ENCODE measurements around a stretch of chr2.

GRCh38 chr2:119700792-119701455 lies 21.9 kb downstream of the TMEM177 start:
- PRO-cap = no peak

GRCh38 chr2:119901906-119902578 lies 110.8 kb upstream of the EPB41L5 start:
- PRO-cap = no peak

- PRO-cap = no peak
Measured at GRCh38 chr2:120067222-120067720, 54.4 kb downstream of the EPB41L5 start.

GRCh38 chr2:120228354-120228615 lies 5.1 kb upstream of the TMEM185B start:
- PRO-cap = no peak

DNA sequence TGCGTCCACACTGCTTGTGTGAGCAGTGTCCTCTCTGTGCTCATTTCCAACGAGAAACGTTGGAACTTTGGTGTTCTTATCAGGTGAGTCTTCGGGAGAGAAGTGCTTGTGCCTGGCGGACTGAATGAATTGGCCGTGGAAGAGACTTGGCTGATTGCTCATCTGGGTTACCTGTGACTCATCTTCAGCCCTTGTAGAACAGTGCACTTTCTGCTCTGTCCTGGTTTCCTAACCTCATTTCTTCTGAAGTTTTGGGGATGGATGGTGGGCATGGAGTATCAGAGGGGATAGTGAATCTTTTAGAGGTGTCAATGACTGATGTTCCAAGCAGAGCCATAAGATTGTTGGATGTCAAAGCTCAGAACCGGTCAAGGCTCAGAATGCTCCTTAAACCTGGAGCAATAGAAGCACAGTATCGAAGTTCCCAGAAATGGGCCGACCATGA lies 1.0 kb downstream of the RALB start:
- PRO-cap = unidirectional peak, minus-strand start at position 104 of the sequence

GRCh38 chr2:120344133-120344759 lies 1.7 kb upstream of the INHBB start:
- PRO-cap = unidirectional peak, plus-strand start at chr2:120344216; unidirectional peak, plus-strand start at chr2:120344352; bidirectional peak, plus-strand start at chr2:120344592, minus-strand start at chr2:120344452

- PRO-cap = no peak
Measured at GRCh38 chr2:120346730-120347863, 1.2 kb downstream of the INHBB start.

- PRO-cap = no peak
Measured at GRCh38 chr2:120499951-120500626, 154.2 kb downstream of the INHBB start.

GRCh38 chr2:120586725-120588074 lies 148.5 kb upstream of the GLI2 start:
- PRO-cap = no peak

DNA sequence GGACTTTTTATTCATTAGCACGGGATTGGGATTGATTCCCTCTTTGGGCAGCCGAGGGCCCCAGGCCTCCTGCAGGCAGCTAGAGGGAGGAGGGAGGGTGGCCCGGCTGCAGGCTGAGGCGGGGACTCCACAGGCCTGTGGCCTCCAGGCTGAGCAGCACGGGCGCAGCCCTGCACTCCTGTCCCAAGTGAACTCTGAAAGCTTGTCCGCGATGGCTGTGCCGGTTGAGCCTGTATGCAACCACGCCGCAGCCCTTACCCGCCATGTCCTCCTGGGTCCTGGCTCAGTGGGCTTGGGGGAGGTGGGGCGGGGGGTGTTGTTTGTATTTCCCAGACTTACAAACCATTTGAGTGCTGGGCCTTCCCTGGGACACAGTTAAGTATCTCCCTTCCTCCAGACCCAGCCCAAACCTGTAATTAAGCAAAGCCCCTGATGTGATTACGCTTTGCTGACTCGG lies 5.1 kb downstream of the GLI2 start:
- PRO-cap = no peak

GRCh38 chr2:120914561-120915559 lies 179.2 kb downstream of the GLI2 start:
- PRO-cap = no peak

DNA sequence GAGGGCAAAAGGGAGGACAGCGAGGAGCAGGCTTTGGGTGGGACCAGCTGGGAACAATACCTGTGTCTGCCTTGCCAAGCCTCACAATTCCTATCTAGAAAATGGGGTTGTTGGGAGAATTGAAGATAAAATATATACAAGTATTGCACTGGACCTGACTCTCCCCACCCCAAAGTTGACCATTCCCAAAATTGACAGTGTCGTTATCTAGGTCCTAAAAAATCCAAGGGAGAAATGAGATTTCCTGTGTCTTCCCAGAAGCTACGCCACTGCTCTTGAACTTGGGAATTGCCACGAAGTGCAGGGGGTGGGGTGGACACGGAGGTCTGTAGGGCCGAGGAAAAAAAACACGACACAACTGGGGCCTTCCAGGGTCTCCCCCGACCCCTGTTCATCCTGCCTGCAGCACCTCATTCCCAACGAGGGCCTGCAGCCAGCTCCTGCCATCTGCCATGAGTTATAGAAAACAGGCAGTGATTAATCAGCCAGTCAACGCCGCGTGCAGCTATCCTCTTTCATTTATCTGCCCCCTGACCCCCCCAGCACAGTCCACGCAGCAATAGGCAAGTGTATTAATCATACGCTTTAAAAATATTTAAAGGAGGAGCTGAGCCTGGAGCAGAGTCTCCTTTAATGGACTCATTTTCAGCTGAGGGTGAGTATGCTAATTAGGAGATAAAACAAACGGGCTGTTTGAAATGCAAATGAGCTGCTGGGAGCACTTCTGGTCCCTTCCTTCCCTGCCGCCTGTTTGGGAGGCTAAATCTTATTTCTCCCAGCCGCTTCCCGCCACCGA lies 210.0 kb downstream of the TFCP2L1 start:
- PRO-cap = no peak

DNA sequence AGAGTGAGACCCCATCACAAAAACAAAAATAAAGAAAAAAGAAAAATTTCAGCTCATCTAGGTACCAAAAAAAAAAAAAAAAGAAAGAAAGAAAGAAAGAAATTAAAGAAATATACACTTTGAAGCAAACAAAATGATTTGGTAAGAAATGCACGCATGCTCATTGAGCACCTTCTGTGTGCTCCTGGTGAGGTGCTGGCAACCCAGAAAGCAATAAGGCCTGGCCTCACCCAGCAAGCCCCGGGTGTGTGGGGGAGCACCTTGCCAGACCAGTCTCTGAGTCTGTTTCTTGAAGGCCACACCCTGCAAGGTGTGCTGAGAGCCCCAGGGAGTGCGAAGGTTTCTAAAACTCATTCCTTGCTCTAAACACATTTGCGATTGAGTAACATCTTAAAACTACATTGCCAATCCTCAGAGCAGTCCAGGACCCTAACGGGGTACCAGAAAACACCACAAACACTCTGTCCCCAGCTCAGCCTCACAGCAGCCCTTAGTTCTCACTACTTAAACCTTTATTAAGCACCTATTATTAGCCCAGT lies 133.3 kb downstream of the TFCP2L1 start:
- PRO-cap = no peak

- PRO-cap = no peak
Measured at GRCh38 chr2:121256711-121257460, 28.1 kb downstream of the TFCP2L1 start.

DNA sequence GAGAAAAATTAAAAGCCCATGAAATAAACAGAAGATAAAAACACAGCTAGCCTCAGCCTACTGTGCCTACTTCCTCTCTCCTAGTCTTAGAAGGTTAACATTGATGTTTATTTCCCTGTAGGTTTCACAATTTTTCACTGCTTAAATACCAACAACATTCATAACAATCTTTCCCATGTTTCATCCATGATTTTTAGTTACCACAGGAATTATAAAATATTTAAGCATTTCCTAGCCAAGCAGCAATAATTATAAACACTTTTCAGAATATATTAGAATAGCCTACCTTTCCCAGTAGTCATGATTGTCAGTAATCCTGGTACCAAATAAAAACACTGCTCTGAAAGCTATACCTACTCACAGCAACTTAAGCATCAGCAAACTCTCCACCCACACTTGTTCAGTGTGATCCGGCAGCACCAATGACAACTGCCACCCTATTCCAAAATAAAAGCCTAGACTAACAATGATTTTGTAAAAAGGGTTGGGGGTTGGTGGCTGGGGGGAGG lies 159.2 kb downstream of the CLASP1 start:
- PRO-cap = no peak

DNA sequence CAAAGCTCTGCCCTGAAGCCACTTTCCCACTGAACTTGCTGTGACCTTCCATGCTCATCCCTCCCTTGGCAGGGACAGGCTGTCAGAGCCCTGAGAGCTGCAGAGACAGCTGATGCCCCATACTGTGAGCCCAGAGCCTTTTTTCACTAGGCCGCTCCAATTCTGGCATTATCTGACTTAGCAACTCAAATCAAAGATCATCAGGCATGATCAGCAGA lies 83.8 kb downstream of the CLASP1 start:
- PRO-cap = no peak

DNA sequence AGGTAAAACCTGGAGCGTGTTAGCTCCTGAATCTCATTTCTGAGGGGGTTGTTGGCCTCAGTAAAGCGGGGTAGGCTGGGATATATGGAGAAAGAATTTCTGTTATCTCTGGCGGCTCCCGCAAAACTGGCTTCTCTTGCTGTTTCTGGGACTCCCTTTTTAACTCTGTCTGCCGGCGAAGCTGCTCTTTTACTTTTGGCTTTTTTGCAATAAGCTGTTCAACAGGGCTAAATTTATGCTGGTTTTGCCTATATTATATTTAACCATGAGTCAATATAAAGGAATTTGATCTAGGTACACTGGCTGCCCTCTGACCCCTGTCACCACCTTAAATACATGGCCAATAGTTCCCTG lies 36.1 kb upstream of the CLASP1 start:
- PRO-cap = no peak

GRCh38 chr2:121903005-121903546 lies 147.6 kb downstream of the TSN start:
- PRO-cap = no peak

DNA sequence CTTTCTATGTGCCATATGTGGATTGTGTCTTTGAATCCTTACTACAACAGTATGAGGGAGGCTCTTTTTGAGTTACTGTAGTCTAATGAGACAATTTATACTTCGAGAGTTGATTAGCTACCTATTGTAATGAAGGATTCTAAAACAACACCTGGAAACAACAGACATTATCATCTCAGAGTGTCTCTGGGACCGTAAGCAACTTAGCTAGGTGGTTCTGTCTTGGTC lies 581.8 kb downstream of the CNTNAP5 start:
- PRO-cap = no peak

DNA sequence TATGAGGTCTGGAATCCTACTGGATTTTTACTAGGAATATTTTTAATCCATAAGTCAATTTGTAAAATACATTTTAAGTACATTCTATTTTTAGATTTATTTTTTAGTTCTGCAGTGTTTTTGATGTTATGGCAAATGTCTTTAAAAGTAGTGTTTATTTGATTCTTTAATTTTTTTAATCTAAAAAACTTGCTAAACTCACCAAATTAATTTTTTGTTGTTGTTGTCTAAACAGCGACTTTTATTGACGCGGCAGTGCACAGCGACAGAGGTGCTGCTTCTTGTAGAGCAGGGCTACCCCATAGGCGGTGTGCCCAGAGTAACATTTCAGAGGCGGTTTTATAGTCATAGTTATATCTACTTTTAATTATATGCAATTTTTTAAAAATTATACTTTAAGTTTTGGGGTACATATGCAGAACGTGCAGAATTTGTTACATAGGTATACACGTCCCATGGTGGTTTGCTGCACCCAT lies 1124.2 kb downstream of the CNTNAP5 start:
- PRO-cap = no peak

Data from penis (tissue), 1 donor.